ENCODE data around the genes SMTNL2 and RNF167.

DNA sequence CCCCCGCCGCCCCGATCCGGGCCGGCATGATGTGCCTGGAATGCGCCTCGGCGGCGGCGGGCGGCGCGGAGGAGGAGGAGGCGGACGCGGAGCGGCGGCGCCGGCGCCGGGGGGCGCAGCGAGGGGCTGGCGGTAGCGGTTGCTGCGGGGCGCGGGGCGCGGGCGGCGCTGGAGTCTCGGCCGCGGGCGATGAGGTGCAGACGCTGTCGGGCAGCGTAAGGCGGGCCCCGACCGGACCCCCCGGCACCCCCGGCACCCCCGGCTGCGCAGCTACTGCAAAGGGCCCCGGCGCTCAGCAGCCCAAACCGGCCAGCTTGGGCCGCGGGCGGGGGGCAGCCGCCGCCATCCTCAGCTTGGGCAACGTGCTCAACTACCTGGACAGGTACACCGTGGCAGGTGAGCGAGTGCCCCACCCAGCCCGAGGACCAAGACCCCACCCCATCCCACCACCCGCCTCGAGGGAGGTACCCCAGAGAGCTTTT, 382 bp downstream of the SPNS2 start:
- PRO-cap: no peak

DNA sequence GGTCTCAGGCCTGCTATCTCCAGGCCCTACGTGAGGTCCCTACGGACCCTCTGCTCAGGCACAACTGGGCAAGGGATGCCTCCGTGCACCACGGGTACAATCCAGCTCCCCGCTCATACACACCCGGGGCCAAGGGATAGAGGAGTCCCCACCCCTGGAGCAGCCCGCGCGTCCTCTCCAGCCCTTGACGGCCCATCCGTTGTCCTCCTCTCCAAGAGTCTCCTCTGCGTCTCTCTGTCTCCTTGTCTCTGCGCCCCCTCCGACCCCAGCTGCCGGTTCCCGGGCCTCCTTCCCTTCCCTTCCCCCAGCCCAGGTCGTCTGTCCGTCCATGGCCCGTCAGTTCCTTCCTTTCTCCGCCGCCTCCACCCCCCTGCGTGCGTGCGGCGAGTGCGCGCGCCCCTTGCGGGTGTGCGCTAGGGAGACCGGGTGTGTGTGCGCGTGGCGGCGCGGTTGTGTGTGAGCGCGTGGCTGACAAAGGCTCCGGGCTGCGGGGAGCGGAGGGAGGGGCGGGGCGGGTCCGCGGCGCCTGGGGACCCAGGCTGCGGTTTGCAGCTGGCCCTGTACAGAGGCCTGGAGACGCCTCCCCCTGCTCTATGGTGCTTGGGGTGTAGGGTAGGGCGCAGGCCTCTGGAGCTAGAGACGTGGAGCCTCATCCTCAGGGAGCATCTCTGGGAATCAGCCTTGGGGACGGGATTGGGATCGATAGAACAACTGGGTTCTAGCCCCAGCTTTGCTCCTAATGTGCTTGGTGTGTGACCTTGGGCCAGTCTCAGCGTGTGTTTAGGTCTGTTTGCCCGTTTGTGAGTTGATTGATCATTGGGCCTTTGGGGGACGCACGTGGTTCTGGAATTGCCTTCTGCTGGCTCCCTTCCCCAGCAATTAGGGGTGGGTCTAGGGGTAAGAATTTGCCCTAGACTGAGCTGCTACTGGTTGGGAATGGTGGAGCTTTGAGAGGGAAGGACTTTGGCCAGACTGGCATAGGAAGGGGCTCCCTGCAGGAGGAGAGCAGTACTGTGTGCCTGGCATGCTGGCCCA, 1.1 kb downstream of the SPNS2 start:
- PRO-cap: no peak

- PRO-cap: no peak
Measured at GRCh38 chr17:4508606-4509286, 10.1 kb downstream of the SPNS2 start.

GRCh38 chr17:4512711-4513251, 14.1 kb downstream of the SPNS2 start:
- PRO-cap: no peak

DNA sequence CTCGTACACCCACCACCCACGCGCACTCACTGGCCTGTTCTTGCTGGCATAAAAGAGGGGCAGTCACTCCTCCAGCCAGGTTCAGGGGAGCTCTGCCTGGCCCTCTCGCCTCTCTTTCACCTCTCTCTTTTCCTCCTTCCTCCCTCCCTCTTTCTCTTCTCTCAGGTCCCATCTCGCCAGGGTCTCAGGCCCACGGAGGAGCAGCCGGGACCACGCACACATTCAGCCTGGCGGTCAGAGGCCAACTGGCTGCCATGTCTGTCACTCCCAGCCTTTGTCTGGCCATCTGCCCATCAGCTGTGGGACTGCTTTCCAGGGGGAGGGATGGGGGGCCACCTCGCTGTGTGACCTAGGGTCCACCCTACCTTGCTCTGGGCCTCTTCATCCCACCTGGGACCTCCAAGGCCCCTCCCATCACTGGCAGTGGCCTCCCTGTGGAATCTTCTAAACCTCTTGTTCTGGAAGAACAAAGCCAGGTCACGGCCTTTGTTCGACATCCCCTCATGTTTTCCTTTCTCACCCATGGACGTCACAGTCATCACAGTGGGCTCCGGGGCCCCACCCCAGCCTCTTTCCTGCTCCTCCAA, 23.8 kb downstream of the SPNS2 start:
- PRO-cap: no peak

DNA sequence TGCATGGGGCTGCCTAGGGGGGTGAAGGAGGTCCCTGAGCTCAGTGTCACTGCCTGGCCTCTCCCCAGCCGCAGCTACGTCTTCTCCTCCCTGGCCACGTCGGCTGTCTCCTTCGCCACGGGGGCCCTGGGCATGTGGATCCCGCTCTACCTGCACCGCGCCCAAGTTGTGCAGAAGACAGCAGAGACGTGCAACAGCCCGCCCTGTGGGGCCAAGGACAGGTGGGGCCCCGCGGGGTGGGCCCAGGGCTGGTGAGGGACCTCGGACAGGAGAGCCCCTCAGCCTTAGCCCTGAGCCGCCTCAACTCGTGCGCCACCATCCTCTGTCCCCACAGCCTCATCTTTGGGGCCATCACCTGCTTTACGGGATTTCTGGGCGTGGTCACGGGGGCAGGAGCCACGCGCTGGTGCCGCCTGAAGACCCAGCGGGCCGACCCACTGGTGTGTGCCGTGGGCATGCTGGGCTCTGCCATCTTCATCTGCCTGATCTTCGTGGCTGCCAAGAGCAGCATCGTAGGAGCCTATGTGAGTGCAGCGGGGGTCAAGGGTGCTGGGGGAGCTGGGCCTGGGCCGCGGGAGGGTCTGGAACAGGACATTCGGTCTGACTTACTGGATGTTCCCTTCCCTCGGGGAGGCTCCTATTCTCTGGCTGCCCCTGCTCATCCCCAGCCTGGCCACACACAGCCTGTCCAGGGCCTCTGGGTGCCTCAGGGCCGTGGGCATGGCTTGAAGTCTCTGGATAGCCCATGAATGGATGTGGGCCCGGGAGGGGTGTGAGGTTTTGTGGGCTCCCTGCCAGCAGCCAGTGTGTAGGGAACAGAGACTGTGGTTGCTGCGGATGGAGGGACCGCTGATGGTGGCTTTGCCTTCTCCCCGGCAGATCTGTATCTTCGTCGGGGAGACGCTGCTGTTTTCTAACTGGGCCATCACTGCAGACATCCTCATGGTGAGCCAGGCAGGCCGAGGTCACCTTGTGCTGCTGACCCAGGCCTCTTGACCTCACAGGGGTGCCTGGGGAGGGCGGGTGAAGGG, 22.0 kb downstream of the MYBBP1A start:
- PRO-cap: no peak

- PRO-cap: no peak
Measured at GRCh38 chr17:4583679-4584305, 537 bp upstream of the SMTNL2 start.

- PRO-cap: bidirectional peak, plus-strand start at chr17:4584529, minus-strand start at chr17:4584414
Measured at GRCh38 chr17:4584306-4585086, at the start of gene SMTNL2. Gene SMTNL2 (plus strand): TSS chr17:4584529.

GRCh38 chr17:4616811-4617532, 24.5 kb downstream of the ALOX15 start:
- PRO-cap: no peak

GRCh38 chr17:4740442-4741032, 809 bp upstream of the CXCL16 start:
- PRO-cap: no peak

DNA sequence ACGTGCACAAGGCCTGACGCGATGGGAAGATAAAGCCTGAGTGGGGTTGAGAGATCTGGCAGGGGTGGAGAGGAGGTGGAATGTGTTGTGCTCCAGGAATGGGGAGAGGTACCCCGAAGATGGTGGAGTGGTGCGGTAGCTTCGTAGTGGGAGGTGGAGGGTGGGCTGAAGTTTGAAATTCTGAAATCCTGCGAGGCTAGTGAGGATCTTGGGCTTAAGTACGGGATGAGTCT, 275 bp downstream of the PSMB6 start:
- PRO-cap: no peak

GRCh38 chr17:4806510-4806781, 506 bp upstream of the PLD2 start:
- PRO-cap: no peak

- PRO-cap: no peak
Measured at GRCh38 chr17:4812499-4813027, 5.6 kb downstream of the PLD2 start.

- PRO-cap: no peak
Measured at GRCh38 chr17:4853268-4853825, 20.2 kb downstream of the MINK1 start.

DNA sequence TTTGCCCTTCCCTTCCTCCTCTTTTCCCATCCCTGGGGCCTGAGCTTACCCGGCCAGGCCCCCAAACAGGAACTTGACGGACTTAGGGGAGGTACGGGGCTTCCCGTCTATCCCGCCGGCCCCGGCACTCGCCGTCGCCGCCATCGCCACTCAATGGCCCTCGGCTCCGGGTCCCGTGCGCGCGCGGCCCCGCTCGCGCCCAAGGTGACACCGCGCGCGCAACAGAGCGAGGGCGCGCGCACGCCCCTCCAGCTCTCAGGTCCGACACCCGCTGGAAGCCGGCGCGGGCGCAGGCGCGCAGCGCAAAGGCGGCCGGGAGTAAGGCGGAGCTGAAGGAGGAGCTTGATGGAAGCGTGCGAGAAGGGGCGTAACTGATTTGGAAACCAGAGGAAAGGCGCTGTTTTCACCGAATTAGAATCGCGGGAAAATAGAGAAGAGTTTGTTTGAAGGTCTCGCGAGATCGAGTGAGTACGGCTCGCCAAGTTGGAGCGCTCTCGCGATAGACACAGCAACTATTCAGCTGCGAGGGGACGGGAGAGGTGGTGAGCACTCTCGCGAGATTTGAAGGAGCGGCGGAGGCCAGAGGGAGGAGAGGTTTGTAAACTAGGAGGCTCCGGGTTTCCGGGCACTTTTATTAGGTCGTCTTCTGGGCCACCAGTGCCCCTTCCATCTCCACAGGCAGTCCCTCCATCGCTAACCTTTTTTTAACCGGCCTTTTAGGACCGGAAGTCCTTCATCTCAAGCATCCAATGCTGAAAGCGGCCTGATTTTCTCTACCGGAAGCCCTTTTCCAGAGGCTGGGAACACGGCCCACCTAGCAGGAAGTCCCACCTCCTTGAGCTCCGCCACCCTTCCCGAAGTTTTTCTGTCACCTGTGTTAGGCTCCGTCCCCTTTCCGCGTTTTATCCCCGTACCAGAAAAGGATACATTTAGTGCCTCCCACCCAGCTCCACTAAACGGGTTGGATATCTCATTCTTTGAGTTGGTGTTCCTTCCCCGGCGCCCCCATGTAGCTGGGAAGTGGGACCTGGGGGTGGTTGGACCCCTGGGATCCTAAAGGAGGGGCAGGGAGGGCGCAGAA, at the start of gene RNF167:
Gene RNF167, plus strand, starts transcription at position 502 of the 1,081 bp plus-strand sequence.
- PRO-cap: bidirectional peak, plus-strand start at position 566 of the sequence, minus-strand start at position 257 of the sequence

- PRO-cap: no peak
Measured at GRCh38 chr17:4943807-4944645, 4.0 kb downstream of the RNF167 start.

- PRO-cap: unidirectional peak, plus-strand start at chr17:4949569; unidirectional peak, plus-strand start at chr17:4949615; bidirectional peak, plus-strand start at chr17:4950153, minus-strand start at chr17:4949830
Measured at GRCh38 chr17:4949323-4949992, 1.1 kb upstream of the PFN1 start.

DNA sequence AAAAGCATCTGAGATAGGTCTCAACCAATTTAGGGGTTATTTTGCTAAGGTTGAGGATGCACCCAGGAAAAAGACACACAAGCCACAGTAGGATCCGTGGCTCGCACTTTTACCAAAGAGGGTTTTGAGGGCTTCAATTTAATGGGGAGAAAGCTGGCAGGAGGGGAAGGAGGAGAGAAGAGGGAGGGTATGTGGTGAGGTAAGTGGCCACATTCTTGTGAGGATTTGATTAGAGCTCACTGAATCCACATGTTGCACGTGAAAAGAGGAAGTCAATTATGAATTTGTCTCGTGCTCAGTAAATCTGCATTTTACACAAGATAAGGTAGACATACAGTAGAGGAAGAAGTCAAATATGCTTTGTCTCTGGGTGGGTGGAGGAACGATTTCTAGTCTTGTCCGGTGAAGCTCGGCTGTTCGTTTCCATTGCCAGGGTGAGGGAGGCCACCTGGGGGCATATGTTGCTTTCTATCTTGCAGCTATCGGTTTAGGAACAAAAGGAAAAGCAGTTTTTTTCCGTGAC, 876 bp downstream of the ZNF232 start:
- PRO-cap: no peak

DNA sequence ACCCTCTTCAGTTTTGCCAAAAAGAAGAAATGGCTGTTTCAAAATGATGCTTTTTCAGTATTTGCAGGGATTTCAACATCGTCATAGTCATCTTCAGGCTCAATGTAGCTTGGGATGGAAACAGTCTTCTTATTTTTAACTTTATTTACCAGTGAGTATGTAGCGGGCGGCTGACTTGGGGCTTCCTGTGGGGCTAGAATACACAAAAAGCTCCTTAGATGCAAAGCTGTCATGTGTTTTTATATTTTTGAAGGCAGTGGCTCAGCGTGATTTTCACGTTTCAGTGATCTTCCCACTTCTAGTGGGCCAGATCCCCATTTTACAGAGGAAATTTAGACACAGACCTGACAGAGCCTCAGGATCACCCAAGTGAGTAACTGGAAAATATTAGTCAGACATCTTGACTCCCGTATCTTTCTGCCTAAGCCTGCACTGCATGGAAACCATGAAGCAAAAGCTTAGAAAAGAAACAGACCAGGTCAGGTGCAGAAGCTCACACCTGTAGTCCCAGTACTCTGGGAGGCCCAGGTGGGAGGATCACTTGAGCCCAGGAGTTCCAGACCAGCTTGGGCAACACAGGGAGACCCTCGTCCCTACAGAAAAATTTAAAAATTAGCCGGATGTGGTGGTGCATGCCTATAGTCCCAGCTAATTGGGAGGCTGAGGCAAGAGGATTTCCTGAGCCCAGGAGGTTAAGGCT, 19.2 kb upstream of the ZNF594 start:
- PRO-cap: no peak

DNA sequence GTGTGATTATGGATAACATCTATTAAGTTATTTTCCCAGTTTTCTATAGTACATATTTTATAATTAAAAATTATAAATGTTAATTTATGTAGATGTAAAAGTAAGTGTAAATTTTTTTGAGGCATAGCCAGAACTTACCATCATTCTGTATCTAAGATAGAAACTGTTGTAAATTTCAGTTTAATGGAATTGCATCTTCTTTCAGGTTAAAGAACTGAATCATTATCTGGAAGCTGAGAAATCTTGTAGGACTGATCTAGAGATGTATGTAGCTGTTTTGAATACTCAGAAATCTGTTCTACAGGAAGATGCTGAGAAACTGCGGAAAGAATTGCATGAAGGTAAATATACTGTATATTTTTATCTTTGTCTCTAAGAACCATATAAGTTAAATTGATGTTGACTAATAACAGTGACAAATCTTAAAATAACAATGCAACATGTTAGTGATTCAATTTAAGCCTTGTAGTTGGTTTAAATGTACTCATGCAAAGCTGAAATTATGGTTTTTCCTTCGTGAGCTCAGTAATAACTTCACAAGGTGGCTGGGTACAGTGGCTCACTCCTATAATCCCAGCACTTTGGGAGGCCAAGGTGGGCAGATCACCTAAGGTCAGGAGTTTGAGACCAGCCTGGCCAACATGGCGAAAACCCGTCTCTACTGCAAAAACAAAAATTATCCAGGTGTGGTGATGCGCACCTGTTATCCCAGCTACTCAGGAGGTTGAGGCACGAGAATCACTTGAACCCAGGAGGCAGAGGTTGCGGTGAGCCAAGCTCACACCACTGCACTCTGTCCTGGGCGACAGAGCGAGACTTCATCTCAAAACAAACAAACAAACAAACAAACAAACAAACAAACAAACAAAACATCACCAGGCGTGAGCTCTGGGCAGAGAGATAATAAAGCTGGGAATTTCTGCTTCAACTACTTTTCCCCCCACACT, 64.8 kb downstream of the RABEP1 start:
- PRO-cap: no peak